Ishikawa (cell line): ENCODE measurements around the gene UACA.

- RRBS: 94% methylated on average over 4 of the region's 12 CpGs
Observed at GRCh38 chr15:70140299-70141200, 42.8 kb upstream of the TLE3 start.

GRCh38 chr15:70141418-70141971 lies 43.8 kb upstream of the TLE3 start:
- RRBS: no CpG with 5 or more reads among the region's 6 CpGs

DNA sequence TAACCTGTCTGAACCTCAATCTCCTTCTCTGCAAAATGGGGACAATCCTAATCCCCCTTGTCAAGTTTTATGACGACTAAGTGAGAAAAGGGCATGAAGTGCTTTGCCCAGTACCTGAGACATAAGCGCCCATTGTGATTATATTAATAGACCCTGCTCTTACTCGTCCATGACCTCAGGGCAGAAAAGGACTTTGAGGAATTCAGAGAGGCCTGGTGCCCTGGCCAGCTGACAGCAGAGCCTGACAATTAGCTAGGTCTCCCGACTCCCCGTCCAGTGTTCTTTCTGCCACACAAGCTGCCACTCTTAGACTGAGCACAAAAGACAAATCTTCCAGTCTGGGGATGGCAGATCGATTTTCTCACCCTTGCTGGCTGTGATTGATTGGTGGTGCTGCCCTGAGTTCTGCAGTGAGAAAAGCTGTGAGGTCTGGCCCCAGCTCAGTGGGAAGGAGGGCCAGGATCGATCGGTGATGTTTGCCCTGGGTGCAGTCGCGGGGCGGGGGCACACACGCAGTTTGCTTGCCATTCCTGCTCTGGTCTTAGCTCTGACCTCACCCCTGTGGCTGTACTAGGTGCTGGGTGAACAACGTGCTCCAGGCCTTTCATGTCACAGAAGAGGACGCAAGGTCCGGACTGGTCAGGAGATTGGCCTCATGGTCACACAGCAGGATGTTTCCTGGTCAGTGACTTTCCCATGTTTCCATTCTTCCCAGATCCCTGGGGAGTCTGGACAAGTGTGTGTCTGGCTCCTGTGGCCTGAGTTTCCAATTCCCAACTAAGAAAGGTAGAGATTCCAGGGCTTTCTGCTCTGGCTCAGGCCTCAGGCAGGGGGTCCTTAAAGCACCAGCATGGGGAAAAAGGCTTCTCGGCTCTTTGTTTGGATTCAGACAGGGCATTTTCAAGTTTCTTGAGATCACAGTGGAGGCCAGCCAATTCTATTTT lies 67.4 kb upstream of the TLE3 start:
- RRBS: no CpG with 5 or more reads among the region's 16 CpGs

DNA sequence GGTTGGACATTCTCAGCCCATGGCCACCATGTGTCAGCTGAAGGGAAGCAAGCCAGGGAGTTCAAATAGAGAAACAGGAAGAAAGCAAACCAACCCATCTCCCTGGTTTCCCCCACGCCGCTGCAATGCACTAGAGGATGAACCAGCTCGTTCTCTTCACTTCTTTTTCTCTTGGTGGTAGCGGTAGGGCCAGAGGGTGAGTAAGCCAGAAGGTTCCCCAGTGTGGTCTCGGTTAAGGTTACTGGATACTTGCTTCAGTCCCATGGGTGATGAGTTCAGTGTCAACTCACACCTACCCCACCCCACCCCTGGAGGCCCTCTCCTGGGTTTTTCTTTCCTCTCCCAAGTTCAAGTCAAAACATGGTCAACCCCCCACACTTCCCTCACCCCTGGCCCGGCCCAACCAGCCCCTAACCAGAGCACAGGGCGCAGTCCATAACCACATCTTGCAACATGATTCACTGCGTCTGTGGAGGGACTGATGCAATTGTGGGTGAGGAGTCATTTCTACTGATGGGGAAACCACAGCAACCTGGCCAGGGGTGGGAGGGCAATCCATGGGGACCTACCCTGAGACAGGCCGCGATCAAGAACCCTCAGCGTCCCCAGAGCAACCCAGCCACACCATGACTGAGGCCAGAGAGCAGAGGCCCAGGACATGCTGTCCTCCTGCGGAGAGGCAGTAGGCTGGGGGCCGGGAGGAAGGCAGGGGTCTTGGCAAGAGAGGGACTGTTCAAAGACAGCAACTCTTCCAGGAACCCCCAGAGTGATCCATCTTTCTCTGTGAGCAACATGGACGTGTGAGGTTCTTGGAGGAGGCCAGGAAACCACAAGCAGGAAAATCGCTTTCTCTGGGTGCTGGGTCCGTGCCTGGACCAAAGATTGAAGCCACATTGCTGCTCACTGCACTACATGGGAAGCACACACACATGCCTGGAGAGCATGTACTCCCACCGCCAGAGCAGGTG lies 276.6 kb downstream of the UACA start:
- RRBS: no CpG with 5 or more reads among the region's 17 CpGs

DNA sequence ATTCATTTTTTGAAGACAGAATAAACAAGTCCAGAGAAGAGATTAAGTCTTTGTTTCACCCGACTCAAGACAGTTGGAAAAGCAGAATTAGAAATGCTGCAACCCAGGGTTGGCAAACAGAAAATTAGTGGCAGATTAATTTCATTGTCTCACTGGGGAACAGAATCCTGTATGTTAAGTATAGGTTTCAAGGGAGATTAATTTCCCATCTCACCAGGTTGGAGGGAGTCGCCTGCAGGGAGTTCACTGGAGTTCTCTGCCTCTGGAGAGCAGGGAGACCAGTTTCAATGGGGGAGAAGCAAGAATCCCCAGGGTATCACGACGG lies 268.2 kb downstream of the UACA start:
- RRBS: no CpG with 5 or more reads among the region's 4 CpGs

GRCh38 chr15:70509096-70509821 lies 254.1 kb downstream of the UACA start:
- RRBS: no CpG with 5 or more reads among the region's 5 CpGs

DNA sequence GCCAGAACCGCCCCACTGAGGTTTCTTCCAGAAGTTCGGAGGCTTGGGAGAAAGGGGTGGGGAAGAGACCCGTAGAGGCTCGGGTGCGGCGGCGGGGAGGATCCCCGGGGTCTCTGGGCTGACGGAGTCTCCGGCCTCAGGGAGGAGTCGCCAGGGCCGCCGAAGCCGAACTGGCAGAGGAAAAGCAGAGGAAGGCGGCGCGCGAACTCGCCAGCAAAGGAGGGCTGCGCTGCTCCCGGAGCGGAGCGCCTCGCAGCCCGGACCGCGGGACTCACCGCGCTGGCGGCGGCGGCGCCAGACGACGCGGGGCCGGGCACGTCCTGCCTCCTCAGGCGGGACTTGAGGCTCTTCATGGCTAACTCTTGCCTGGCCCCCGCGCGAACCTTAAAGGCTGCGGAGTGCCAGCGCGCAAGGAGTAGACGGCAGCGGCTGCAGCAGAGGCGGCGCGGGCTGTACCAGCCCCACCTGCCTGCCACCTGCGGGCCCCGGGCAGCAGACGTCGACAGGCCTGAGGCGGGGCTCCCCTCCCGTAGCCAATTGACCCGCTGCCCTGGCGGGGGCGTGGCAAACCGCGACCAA lies at the start of gene UACA:
Gene UACA (minus strand): TSS at position 504 of the 579 bp plus-strand sequence.
- RRBS: 2% methylated on average over 21 of the region's 61 CpGs

DNA sequence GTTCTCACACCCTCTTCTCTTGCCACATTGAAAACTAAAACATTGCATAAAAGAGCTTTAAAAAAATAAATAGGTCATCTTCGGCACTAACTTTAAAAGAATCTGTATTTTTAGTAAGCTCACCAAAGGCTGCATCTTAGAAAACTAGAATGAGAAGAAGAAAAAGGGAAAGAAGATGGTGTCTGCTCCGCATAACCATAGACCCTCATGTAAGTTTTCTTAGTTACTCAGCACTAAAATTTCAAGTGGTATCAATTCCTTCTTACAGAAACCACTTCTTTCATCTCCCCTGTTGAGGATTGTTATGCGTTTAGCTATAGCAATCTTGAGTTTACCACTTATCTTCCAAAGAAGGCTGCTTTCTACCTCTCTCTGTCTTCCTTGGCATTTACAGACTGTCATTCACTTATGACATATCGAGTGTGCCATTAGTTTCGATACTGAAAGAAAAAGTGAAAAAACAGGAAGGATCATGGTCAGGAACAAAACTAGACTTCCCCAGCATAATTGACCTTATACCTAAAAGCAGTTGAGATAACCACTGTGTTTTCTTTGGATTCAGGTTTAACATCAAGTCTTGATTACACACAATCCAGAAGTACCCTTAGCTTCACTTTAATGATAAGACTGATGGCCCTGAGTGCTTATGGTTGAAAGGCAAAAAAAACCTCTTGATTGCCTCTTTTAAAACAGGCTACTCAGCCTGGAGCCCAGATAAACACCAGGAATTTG lies 4.7 kb upstream of the UACA start:
- RRBS: no CpG with 5 or more reads among the region's 5 CpGs

GRCh38 chr15:71125029-71125420 lies 9.8 kb downstream of the THSD4 start:
- RRBS: no CpG with 5 or more reads among the region's 2 CpGs

DNA sequence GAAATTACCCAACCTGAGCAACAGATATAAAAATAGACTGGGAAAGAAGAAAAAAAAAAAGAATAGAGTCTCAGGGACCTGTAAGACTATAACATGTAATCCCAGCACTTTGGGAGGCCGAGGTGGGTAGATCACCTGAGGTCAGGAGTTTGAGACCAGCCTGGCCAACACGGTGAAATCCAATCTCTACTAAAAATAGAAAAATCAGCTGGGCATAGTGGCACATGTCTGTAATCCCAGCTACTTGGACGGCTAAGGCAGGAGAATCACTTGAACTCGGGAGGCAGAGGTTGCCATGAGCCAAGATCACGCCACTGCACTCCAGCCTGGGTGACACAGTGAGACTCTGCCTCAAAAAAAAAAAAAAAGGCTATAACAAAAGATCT lies 12.9 kb downstream of the THSD4 start:
- RRBS: no CpG with 5 or more reads among the region's 5 CpGs

DNA sequence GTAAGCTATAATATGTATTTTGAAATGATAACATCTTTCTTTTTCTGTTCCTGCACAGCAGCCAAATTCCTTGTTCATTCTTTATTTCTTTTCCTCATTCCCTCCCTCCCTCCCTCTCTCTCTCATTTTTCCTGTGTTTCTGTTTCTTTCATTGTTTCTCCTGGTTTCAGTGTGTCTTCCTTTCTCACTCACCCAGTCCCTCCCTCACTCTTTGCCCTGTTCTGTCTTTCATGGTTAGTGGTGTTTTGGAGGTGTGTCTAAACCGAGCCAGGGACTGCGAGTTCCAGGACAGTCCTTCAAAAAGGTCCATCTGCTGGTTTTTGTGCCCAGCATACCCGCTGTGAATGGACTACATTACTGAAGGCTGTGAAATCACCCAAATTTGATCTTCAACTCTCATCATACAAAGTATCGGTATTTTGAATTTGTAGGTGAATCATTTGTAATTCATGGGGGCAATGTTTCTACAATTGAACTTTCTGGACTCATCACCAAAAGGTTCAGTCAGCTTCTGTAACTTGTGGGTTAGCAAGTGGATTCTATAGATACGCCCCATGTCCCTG lies 165.3 kb downstream of the THSD4 start:
- RRBS: no CpG with 5 or more reads among the region's 5 CpGs

DNA sequence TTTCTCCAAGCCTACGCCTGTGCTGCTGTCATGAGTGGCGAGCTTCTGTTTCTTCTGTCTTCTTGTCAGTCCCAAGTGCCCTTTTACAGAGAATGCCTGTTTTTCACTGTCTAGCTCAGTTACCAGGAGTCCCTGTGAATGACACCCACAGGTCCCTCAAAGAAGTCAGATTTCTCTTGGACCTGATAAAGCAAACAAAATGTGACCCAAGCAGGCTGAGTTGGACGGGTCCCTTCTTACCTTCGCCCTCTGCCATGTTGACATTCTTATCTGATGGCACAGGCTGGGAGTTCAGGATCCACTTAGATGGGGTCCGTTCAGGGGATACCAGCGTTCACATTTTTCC lies 178.9 kb downstream of the THSD4 start:
- RRBS: no CpG with 5 or more reads among the region's 6 CpGs

DNA sequence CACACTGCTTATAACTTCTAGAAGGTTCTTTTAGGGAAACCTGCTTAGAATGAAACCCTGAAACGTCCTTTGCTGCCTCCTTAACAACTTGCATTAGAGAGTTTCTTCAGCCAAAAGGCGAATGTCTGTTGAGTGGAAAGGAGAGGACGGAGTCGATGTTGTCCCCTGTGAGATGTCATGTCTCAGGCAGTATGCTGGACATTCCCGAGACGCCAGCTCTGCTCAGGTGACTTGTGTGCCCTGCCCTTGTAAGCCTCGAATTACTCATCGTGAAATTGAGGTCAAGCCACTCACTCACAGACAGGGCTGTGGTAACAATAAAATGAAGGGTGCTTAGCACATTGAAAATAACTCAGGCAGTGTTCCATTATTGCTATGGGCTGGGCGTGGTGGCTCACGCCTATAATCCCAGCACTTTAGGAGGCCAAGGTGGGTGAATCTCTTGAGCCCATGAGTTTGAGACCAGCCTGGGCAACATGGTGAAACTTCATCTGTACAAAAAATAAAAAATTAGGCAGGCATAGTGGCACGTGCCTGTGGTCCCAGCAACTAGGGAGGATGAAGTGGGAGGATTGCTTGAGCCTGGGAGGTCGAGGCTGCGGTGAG lies 214.3 kb downstream of the THSD4 start:
- RRBS: no CpG with 5 or more reads among the region's 13 CpGs

GRCh38 chr15:71515600-71516199 lies 294.7 kb upstream of the NR2E3 start:
- RRBS: no CpG with 5 or more reads among the region's 6 CpGs

DNA sequence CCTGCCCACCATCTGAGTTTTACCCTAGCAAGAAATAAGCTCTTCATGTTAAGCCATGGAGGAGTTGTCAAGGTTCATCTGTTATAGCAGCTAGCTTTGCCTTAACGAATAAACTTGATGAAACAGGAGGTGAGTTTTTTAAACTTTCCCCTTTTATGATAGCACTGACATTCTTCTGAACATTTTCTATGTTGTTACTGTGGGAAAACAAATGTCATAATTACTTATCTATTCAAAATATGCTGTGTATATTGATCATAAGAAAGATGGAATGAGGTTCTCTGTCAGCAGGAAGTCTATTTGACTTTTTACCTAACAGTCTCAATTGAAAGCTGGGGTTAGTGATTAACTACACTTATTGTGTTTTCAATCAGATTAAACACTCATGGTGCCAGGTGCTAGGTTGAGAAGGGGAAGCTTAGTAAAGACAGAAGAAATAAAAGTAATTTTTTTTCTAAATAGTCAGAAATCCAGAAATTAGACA lies 281.1 kb upstream of the NR2E3 start:
- RRBS: no CpG with 5 or more reads among the region's 1 CpG

DNA sequence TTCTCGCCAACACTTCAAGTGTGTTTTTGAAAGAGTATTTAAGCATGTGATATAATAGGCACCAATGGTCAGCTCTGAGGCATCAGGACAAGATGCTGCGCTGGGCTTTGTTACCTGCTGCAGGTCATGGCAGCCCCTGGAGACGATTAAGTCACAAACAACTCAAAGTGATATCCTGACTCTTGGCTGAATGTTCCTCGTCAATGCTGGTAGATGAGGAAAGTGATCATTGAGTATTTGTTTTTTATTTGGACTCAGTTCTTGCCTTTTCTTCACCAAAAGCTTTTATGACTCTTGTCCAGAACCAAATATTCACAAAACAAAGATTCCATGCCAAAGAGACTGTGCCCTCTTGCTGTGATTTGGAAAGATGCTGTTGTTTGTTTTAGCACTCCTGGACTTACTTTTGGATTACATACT lies 133.3 kb upstream of the NR2E3 start:
- RRBS: no CpG with 5 or more reads among the region's 4 CpGs

- RRBS: no CpG with 5 or more reads among the region's 5 CpGs
Observed at GRCh38 chr15:71899591-71900095, 89.3 kb downstream of the NR2E3 start.

- RRBS: no CpG with 5 or more reads among the region's 9 CpGs
Observed at GRCh38 chr15:72116526-72117034, 1.4 kb downstream of the MYO9A start.

DNA sequence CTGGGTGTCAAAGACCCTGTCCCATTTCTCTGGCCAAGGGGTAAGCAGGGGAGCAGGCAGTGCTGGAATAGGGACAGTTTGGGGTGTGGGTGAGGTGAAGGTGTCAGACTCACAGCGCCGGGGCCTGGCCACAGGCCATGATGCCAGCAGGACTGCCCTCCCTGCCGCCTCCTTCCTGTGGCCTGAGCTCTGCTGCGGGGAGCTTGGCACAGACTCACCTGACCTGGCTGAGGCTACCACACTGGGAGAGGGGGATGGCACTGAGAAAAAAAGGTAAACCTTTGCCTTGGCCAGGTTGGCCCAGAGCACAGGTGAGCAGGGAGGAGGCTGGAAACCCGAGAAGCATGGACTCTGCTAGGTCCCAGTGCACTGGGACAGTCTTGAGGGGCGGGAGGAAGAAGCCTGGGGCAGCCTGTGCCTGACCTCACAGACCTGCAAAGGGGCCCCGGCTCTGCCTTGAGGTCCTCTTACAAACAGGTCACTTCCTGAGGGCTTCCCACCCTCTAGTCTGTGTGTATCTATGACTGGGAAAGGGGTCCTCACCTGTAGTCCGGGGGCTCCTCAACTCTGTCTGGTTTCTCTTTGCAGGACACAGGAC lies 28.2 kb downstream of the GRAMD2A start:
- RRBS: 29% methylated on average over 2 of the region's 8 CpGs

DNA sequence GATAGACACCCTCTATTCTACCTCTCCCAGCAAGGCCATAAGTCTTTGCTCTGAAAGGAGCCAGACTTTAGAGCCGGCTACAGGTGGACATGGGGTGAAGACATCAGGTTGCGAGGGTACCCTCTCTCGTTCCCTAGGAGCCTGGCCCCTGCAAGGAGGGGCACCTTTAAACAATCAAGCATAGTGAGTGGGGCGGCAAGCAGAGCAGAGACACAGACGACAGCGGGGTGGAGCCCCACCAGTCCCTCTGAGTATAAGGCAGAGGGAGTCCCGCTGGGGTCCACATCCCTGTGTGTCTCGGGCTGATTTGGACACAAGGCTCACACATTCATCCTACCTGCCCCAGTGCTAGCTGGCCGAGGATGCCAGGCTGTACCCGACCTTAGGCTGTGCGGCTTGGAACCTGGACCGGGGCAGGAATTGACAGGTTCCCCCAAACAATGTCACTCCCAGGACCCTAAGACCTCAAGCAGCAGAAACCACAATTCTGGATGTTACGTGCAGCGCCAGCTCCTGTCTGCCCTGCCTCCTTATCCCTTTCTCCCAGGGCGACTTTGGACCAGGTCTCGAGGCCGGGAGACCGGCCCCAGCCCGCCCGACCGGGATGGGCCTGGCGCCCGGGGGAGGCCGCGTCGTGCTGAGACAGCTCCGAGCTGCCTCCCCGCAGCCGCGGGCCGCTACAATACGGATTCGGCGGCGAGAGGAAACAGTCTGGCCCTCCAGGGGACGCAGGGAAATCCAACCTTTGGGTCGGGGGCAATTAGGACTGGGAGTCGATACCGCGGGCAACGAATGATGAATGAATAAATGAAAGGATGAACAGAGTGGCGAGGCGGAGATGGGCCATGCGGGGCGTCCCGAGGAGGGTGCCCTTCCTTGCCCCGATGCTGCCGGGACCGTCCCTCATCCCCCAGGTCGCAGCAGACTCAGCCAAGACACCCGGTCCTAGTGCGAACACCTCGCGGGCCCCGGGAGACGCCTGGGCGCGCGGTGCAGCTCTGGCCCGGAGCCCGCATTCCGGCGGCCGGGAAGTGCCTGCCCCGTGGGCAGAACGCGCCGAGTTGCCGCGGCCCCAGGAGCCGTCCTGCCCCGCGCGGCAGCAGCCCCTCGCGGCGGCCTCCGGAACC lies 653 bp downstream of the GRAMD2A start:
- RRBS: 38% methylated on average over 22 of the region's 78 CpGs